H4 (cell line): ENCODE measurements around the gene ZBTB17.

- RAMPAGE, long total RNA: no peak
Measured at GRCh38 chr1:15680572-15680892, 3.6 kb upstream of the PLEKHM2 start.

GRCh38 chr1:15832718-15833795, 14.4 kb upstream of the SPEN start:
- RAMPAGE, long total RNA: no peak

DNA sequence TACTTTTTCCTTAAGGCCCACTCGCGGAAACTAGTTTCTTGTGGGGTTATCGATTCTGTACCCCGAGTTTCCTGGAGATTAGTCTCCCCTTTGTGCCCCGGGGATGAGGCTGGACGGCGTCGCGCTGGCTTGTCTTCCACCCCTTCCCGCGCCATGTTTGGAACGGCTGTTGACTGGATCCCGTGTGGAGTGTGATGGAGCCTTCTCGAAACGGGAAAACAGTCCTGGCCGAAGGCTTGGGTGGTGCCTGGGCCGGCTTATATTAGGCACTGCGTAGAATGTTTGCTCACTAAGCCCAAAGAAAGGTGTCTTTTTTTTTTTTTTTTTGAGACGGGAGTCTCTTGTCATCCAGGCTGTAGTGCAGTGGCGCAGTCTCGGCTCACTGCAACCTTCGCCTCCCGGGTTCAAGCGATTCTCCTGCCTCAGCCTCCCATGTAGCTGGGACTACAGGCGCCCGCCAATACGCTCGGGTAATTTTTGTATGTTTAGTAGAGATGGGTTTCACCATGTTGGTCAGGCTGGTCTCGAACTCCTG, 11.3 kb upstream of the SPEN start:
- RAMPAGE, long total RNA: no peak

DNA sequence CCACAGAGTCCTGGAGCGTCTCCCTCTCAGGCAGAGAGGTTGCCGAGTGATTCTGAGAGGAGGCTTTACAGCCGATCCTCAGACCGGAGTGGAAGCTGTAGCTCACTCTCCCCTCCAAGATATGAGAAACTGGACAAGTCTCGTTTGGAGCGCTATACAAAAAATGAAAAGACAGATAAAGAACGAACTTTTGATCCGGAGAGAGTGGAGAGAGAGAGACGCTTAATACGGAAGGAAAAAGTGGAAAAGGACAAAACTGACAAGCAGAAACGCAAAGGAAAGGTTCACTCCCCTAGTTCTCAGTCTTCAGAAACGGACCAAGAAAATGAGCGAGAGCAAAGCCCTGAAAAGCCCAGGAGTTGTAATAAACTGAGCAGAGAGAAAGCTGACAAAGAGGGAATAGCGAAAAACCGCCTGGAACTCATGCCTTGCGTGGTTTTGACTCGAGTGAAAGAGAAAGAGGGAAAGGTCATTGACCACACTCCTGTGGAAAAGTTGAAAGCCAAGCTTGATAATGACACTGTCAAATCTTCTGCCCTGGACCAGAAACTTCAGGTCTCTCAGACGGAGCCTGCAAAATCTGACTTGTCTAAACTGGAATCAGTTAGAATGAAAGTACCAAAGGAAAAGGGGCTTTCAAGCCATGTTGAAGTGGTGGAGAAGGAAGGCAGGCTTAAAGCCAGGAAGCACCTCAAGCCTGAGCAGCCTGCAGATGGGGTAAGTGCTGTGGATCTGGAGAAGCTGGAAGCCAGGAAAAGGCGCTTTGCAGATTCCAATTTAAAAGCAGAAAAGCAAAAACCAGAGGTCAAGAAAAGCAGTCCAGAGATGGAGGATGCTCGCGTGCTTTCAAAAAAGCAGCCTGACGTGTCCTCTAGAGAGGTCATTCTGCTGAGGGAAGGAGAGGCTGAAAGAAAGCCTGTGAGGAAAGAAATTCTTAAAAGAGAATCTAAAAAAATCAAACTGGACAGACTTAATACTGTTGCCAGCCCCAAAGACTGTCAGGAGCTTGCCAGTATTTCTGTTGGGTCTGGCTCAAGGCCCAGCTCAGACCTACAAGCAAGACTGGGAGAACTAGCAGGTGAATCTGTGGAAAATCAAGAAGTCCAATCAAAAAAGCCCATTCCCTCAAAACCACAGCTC, 47.1 kb downstream of the ZBTB17 start:
- RAMPAGE, long total RNA: no peak

GRCh38 chr1:15938655-15939167, 37.2 kb downstream of the ZBTB17 start:
- RAMPAGE, long total RNA: no peak

DNA sequence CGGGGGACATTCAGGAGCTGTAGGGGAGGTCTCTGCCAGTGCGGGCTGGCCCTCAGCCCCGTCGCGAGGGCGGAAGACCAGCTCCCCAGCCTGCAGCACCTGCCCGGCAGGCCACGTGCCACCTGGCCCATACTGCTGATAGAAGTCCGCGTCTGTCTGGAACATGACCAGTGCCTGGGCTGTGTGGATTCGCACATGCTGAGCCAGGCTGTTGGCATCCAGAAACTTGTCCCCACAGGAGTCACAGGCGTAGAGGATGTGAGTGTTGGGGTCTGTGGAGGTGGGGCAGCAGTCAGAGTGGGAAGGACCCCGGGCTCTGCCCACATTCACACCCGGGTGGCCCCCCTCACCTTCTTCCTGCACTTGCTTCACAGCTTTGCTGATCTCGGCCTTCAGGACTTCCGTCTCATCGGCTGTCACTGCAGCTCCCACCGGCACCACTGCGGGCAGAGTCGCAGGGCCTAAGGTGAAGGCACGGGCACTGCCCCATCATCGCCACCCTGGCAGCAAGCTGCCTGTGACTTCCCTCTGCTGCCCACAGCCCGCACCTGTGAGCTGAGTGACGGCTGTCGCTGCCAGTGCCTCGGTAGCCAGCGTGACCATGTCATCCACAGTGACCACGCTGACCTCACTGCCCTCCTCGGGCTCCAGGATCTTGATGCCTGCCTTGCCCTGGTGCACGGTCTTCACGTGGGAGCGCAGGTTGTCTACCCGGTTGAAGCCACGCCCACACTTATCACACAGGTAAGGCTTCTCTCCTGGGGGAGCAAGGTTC, 33.7 kb downstream of the ZBTB17 start:
- RAMPAGE, long total RNA: no peak

GRCh38 chr1:15975188-15976450, at the start of gene ZBTB17:
Gene ZBTB17, minus strand, starts transcription at chr1:15976101.
- RAMPAGE, long total RNA: start-site peak on the minus strand at chr1:15976074-15976125, 94 reads

GRCh38 chr1:16013685-16014216, 4.1 kb downstream of the HSPB7 start:
- RAMPAGE, long total RNA: no peak

DNA sequence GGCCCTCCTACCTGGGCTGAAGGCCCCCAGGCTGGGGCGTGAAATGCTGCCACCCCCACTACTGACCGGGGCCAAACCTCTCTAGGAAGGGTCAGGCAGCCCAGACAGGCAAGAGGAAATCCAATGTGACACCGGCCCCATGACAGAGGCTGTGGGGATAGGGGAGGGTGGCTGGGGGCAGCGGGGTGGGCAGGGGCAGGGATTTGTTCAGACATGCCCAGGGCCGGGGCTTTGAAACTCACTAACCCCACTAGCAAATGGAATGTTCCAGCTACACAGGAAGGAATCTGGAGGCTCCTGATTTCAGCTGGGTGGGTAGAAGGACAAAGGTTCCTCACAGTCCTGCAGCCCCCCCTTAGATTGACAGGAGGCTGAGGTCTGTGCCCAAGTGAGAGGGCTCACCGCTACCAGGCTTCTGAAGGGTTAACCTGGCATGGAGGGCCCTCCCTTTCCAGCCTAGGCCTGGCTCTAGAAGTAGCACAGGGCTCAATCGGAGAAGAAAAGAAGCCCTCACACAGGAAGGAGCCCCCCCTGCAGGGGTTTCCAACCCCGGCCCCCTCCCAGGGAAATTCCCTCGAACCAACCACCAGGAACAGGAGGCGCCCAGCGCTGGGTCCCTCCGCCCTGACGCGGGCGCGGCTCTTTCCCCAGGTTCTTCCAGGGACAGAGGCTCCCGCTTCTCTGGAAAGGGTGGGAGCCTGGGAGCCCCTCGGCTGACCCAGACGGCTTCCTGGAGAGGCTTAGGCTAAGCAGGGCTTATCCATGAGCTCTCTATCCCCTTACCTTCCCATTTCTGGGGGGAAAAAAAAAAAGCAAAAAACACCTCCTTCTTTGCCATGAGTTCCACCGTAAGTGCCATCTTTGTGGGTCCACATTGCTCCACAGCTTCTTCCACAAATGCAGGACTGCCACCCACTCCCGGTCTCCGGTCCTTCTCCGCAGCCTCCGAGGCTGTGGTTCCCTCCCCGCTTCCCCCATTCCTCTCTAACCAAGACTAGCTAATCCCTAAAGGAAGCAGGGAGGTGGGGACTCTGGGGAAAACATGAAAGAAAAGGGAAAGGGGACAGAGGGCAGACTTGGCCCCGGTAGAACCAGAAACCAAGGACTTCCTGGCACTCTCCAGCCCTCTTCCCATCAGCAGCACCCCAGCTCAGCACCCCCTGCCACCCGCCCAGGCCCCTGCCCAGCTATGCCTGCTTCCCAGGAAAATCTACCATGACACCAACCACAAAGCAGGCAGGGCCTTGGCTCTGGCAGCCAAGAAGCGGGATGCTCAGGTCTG, 3.1 kb downstream of the EPHA2 start:
- RAMPAGE, long total RNA: no peak

- RAMPAGE, long total RNA: no peak
Measured at GRCh38 chr1:16168648-16169029, 12.8 kb upstream of the EPHA2 start.

DNA sequence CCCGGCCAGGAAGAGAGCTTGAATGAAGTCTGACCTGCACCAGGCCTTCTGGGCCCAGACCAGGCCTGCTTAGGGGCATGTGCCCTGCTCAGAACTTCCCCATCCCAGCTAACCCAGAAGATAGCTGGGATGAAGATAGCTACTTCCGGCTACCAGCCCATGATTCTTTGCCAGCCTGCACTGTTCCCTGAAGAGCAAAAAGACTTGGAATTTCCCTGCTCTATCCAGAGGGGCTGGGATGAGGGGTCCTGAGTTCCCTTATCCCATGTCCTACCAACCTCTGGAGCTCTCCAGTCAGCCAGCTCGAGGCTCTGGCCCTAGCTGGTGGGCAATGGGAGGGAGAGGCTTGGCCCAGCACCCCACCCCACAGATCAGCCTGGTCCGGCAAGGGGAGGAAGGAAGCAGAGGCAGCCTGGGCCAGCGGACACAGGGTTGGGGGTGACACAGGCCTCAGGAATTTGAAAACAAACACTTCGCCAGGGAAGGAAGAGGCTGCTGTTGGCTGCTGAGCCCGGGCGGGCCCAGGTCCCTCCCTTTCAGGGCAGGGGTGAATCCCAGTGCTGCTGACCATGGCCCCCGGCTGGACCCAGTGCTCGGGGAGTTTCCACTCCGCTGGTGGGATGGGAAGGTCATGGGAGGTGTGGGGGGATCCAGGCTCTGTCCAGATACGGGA, 25.9 kb upstream of the EPHA2 start:
- RAMPAGE, long total RNA: no peak

DNA sequence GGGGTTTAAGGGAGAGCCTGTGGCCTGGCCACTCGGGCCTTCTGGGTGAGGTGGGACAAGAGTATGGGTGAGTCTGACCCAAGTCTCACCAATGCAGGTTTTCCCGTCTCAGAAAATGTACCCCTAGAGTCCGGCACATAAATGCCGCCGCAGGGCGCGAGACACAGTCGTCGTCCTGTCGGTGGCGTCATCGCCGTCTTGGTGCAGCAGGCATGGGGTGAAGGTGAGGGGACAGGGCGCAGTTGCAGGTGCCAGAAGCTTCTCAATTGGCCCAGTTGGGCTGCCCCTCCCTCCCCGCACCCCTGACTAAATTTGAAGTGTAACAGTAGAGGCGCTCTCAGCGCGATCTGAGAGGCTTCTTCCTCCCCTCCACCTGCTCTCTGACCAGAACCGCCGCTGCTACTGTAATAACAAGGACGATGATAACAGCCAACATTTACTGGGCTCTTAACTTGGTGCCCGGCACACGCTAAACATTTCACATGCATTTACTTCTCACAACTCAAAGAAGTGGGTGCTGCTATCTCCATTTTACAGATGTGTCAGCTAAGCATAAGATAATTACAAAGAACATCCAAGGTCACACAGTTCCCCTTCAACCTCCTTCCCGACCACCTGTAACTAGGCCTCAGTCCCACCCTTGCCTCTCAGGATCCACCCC, 8.6 kb downstream of the CPLANE2 start:
- RAMPAGE, long total RNA: no peak

DNA sequence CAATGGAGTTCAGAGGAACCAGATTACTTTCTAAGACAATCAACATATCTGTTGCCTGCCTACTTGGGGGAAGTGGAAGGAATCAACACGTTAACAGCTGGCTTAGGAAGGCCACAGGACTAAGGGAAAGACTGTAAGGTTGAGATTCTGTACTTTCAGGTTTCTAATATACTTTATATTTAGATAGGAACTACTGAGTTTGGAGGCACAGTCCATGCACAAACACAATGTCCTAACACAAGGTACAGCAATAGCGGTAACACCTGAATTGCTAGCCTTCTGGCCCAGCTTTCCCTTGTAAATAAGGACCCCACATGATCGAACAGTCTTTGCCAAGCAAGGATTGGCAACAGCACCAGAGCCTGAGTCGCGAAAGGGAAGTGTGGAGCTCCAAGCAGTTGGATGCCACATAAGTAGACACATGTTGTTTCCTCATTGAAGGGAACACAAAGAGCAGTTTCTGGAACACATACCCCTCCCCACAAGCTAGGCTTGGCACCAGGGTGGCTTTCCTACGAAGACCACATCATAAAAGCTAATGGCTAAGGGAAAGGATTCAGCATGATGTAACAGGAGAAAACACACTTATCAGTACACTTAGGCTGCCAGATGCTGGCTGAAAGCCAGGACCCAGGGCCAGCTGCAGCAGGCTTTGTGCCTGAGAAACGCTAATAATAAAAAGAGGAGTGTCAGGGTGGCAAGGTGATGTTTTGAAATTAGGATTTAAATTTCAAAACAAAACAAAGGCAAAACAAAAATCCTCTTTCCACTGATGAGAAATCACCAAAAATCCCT, 11.6 kb upstream of the CPLANE2 start:
- RAMPAGE, long total RNA: no peak

GRCh38 chr1:16394985-16395388, 27.9 kb downstream of the SZRD1 start:
- RAMPAGE, long total RNA: no peak

DNA sequence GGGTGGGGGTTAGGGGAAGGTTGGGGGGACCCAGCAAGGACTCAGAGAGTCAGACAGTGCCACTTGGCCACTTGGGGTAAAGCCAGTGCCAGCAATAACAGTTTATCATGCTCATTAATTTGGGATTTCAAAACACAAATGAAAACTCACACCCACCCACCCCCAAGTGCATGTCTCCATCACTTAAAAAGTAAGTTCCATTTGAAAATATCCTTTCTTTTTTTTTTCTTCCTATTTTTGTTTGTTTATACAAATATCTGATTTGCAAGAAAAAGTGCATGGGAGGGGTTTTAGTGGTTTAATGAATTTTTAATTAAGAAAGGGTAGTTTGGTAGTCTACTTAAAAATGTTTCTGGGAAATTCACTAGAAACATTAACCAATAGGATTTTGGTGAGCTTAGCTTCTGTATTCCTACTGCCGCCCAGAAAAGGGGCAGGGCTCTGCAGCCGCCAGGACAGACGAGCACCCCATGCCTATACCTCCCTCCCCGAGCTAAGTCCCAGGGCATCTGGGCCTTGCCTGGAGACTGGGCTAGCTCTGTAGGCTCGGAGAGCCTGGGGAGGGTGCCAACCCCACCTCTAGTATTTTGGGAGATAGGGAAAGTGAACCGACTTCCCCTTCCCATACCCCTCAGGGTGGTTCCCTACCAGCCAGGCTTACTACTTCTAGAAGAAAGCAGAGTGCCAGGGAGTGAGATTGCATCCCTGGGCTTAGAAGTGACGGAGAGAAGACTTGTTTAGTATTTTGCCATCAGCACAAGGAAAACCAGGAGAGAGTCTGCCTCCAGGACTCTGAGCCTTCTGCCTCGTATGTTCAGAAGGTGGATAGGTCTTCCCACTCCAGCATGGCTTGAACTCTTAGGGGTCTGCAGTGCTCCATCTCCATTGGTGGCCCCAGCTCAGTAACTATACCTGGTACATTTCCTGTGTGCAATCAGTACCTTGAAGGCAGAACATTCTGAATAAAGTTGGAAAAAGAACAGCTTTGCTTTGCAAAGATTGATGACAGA, 28.7 kb downstream of the SZRD1 start:
- RAMPAGE, long total RNA: no peak

DNA sequence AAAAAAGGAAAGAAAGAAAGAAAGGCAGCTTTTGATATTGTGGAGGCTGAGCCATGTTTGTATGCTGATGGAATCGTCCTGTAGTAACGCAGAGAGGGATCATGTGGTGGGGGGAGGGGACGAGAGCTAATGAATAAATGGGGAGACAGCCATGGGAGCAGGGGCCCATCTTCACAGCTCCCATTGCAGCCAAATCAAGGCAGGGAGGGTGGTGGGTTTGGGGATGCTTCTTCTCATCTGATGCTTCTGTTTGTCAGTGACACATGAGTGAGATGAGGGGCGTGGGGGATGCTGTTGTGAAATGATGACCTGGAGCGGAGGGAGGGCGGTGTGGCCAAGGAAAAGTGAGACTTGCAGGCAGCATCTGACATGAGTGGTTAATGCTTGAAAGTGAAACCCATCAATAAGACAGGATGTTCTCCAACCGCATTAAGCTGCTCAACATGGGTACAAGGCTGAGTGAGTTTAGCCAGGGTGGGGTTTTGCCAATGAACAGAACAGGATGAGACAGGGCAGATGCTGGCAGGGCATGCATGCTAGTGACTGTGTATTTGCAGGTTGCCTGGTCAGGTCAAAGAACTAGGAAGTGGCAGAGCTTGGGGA, 16.6 kb downstream of the SPATA21 start:
- RAMPAGE, long total RNA: no peak

GRCh38 chr1:16461830-16462414, 21.4 kb downstream of the NECAP2 start:
- RAMPAGE, long total RNA: no peak

- RAMPAGE, long total RNA: no peak
Measured at GRCh38 chr1:16513122-16513948, 72.8 kb downstream of the NECAP2 start.

GRCh38 chr1:16697127-16697581, 224.6 kb upstream of the CROCC start:
- RAMPAGE, long total RNA: no peak

DNA sequence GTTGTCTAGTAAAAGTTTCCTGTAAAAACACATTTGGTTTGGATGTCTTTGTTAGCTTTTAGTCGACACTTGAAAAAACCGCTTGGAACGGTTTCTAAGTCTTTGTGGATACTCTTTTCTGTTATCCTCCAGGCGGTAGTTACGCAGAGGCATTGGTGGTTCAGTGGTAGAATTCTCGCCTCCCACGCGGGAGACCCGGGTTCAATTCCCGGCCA, 60.1 kb upstream of the CROCC start:
- RAMPAGE, long total RNA: no peak